OCI-LY7 (cell line): ENCODE measurements around the gene HSPA12B.

DNA sequence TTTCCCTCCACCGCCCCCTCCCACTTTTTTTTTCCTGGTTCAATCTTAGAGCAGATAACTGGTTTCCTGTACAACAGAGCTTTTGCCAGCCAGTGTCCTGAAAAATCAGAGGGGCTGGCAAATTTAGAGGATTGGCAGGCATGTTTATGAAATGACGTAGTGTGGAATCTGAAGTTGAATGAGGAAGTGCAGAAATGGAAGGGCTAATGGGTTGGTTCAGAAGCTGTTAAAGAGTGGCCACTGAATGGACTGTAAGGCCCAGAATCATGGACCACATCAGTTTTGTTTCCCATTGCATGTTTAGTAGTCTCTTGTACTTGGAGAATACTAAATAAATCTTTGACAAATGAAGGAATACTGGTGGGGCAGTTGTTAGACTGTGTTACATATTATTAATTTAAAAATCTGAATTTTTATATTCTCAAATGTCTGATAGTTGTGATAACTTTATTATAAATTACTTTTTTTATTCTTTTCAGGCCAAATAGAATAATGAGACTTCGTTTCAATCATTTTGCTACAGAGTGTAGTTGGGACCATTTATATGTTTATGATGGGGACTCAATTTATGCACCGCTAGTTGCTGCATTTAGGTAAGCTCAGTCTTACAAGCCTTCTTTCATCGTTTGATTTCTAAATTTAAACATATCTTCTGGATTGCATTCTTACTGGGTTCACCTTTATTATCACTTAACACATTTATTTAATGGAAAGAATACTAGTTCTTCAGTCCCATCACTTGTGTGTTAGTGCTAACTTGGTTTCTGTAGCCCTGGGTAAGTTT is 69.1 kb downstream of the ATRN start:
- PRO-cap = no peak
- RAMPAGE, long total RNA = no peak

GRCh38 chr20:3649710-3650165 is 13.5 kb downstream of the GFRA4 start:
- PRO-cap = no peak
- RAMPAGE, long total RNA = no peak

- PRO-cap = no peak
- RAMPAGE, long total RNA = no peak
These were observed 2.7 kb downstream of the ADAM33 start for GRCh38 chr20:3679120-3679407.

DNA sequence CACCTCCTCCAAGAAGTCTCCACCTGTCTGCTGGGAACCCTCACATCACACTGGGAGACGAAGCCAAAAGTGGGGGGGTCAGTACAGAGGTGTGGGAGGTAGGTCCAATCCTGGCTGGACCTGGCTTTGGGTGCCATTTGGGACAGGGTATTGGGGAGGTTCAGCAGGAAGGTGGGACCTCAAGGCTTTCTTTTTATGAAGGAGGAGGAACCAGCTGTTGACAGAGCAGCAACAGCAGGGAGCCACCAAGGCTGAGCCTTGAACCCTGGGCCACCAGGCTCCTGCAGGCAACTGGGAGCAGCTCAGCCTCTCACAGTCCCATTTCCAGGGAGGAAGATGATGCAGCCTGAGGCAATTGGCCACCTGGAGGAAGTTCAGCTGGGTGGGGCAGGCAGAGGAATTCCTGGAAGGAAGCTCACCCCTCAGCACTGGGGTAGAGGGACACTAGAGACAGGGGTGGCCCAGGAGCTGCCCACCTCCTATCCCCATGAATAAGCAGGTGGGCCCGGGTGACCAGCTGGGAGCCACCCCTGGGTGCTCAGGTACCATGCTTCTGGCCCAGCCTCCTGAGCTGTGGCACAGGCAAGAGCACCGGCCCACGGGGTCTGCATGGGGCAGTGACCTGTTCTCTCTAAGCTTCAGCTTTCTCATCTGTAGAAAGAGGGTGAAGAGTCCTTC is 3.7 kb upstream of the HSPA12B start:
- PRO-cap = no peak
- RAMPAGE, long total RNA = no peak

- PRO-cap = no peak
- RAMPAGE, long total RNA = no peak
These were observed at the start of gene HSPA12B for GRCh38 chr20:3732283-3733097. Gene HSPA12B (plus strand): TSS chr20:3732685.

DNA sequence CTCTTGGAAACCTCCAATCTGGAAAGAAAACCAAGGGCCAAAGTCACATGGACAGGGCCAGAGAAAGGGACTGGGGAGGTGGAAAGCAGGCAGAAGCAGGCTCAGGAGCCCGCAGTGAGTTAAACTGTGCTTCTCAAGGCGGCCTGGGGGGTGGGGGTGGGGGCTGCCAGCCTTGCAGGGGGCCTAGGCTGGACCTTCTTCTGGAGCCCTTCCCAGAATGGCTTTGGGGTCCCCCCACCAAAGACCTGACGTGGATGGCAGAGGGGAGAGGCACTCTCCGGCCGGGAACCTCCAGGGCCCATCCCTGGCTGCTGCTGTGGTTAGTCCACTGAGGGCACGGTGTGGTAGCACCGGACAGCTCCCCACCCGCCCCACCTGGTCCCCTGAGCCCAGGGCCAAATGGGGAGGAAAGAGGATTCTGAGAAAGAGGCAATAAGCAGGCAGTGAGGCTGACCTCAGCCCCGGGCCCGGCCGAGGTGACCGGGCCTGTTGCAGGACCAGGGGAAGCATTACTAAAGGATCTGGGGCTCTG is 2.4 kb downstream of the CENPB start:
- PRO-cap = no peak
- RAMPAGE, long total RNA = no peak

DNA sequence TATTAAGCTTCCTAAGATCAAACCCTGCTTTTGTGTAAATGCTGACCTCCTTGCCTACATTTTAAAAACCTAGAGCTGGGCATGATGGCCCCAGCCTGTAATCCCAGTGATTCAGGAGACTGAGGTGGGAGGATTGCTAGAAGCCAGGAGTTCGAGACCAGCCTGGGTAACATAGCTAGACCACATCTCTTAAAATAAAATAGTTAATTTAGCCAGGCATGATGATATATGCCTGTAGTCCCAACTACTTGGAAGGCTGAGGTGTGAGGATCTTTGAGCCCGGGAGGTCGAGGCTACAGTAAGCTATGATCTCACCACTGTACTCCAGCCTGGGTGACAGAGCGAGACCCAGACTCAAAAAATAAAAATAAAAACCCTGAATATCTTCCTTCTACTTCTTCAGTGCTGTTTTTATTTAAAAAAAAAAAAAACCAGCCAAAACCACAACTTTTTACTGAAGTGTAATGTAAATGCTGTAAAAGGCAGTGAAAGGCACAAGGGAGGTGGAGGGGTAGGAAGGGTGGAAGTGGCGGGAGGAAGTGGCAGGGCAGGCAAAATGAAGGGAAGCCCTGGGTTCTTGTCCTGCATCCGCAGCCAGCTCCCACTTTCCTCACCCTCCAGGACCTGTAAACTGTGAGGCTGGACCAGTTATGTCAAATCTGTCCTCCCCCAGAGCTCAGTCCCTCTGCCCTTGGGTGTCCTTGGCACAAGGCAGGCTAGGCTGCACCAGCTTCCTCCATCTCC is 14.0 kb upstream of the PANK2 start:
- PRO-cap = no peak
- RAMPAGE, long total RNA = no peak

DNA sequence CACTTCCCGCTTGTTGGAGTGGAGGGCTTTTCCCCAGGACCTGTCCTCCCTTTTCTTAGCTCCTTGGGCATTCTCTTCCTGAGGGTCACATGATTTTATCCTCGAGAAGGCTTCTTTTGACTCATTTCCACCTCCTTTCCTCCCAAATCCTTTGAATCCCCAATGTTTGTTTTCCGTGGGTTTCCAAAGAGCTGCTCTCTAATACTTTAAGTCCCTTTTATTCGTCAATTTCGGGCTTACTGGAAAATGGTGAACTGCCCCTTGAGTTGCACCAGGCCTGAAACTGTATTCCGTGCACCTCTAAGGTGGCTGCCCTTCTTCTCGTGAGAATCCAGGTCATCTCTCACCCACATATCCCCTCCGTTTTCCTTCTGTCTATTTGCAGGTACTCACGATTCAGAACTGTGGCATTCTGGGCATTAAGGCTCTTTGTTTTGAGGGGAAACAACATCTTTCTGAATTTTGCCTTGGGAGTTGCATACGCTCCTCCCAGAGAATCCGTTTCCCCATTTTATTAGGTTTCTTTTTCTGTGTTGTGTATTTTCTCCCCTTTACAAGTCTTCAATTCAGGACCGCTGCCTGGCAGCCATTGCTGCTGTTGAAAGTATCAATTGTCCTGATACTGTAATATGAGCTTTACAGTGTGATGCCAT is 877 bp downstream of the PANK2 start:
- PRO-cap = no peak
- RAMPAGE, long total RNA = no peak

DNA sequence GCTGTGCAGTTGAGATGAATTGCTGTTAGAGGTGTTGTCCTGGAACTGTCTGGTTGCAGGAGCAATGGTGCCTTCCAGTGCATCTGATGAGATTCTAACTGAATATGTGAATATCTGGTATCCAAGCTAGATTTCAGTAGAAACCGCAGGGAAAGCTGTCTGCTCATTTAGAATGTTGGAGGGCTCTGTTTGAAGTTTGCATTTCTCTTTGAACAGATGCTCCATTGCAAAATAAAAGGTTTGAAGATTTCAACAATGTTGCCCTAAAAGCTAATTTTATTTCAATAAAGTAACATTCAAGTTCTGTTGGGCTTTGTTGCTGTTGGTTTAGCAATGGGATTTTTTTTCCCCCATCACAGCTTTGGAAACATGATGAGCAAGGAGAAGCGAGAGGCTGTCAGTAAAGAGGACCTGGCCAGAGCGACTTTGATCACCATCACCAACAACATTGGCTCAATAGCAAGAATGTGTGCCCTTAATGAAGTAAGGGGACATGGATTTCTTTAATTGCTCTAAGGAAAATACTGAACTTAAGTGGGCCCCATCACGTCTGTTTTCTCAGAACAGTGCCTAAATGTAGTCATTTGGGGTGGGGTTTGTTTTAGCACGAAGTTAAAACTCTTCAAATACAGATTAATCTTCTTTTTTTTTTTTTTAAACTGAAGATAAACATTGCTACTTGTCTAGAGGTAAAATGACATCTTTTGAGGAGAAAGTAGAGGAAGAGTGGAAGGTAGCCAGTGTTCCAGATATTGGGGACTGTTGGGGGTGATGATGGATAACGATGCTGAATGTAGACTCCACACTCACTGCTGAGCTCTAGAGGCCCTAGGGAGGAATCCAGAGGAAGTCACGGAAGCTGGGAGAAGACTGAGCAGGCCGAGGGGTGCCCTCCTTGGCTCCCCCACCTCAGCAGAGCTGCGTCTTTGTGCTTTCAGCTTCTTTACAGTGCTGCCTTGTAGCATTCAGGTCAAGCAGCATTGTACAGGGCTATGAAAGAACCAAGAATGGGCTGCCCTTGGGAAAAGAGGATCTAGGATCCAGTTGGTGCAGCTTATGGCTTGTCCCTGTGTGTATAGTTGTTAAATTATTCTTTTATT is 27.7 kb downstream of the PANK2 start:
- PRO-cap = no peak
- RAMPAGE, long total RNA = no peak

DNA sequence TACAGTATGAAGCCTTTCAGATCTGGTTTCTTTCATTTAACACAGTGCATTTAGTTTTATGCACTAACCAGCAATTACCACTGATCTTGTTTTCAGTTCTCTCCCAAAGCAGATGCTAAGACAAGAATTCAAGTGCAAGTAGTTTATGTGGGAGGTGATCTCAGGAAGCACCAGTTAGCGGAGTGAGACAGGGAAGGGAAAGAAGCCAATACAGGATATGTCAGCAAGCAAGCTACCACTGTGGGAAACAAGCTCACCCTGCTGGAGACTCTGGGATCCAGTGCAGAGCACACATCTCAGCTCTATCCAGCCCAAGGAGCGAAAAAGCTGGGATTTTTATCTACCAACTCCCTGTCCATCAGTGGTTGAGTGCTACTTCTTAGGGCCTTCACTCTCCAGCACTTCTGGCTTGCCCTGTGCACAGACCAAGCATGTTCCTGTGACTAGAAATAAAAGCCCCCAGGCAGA is 10.7 kb upstream of the RNF24 start:
- PRO-cap = no peak
- RAMPAGE, long total RNA = no peak

- PRO-cap = no peak
- RAMPAGE, long total RNA = no peak
These were observed 36.6 kb upstream of the RNF24 start for GRCh38 chr20:4051879-4052420.

- PRO-cap = no peak
- RAMPAGE, long total RNA = no peak
These were observed 4.6 kb downstream of the SMOX start for GRCh38 chr20:4153236-4153651.

GRCh38 chr20:4613493-4614354 is 72.5 kb upstream of the PRNP start:
- PRO-cap = no peak
- RAMPAGE, long total RNA = no peak

DNA sequence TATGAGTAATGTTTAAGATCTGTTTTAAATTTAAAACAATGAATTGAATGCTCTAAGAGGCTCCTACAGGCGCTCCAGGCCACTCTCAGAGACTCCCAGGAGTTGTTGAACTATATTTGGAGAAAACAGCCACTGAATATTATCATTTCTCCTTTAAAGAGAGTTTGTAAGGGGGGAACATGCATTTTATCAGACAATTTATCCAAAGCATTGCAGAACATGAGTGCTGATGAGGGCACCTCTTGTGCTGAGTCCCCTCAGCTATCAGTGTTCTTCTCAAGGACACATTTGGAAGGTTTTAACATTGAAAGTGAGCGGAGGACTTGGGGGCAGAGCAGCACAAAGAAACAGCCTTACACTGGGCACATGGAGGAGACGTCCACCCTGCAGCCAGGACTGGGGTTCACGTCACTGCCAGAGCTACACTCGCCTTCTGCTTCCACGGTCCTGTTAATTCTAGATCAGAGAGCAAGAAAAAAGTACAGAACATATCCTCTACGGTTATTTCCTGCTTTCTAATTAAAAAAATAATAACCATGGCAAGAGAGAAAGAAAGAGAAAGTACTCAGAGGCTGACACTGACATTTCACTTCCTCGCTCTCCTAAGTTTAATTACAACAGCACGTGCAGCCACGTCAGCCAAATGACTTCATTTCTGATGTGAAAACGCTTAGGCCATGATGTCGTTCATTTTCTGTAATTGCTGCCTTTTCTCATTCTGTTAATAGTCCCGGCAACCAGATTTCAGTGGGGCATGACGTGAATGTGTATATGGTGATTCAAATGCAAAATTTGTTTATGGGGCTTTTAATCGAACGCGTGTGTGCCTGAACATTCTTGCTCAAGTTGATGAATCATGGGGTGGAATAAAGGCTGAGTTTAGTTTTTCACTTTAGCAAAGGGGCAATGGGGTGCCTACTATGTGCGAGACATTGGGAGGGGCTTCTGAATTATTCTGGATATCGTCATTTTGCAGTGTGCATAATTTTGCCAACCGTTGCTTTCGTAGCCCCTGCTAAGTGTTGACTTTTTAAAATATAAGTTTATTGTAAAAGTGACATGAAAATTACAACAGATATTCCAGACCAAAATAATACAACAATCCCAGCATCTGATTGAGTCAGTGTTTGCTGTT is 5.2 kb downstream of the PRND start:
- PRO-cap = no peak
- RAMPAGE, long total RNA = no peak

DNA sequence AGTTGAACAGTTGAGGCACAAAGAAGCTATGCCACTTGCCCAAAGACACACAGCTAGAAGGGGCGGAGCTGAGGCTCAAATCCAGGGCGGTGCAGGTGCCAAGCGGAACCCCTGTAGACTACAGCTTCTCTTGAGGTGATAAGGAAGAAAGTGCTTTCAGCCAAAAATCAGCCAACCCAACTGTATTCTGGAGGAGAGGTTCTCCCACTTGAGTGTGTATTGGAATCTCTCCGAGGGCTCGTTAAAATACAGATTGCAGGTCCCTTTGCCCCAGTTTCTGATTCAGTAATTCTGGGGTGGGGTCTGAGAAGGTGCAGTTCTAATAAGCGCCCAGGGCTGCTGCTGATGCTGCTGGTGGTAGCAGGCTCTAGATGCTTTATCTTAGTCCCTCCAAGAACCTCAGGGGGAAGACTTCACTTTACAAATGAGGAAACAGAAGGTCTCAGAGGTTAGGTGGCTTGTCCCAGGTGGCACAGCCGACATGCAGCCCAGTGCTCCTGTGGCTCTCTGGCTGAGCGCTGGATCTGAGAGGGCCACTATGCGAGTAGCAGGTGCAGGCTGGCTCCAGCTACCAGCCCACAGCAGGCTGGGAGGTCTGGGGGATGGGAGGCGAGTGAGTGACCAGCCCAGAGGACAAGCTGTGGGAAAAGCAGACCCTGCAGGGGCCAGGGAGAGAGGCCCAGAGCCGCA is 10.9 kb downstream of the RASSF2 start:
- PRO-cap = no peak
- RAMPAGE, long total RNA = no peak

- PRO-cap = no peak
- RAMPAGE, long total RNA = no peak
These were observed 88.8 kb downstream of the SLC23A2 start for GRCh38 chr20:4912505-4912824.

GRCh38 chr20:5090033-5090529 is 22.8 kb downstream of the TMEM230 start:
- PRO-cap = unidirectional peak, plus-strand start at chr20:5090405; unidirectional peak, plus-strand start at chr20:5090453
- RAMPAGE, long total RNA = no peak

DNA sequence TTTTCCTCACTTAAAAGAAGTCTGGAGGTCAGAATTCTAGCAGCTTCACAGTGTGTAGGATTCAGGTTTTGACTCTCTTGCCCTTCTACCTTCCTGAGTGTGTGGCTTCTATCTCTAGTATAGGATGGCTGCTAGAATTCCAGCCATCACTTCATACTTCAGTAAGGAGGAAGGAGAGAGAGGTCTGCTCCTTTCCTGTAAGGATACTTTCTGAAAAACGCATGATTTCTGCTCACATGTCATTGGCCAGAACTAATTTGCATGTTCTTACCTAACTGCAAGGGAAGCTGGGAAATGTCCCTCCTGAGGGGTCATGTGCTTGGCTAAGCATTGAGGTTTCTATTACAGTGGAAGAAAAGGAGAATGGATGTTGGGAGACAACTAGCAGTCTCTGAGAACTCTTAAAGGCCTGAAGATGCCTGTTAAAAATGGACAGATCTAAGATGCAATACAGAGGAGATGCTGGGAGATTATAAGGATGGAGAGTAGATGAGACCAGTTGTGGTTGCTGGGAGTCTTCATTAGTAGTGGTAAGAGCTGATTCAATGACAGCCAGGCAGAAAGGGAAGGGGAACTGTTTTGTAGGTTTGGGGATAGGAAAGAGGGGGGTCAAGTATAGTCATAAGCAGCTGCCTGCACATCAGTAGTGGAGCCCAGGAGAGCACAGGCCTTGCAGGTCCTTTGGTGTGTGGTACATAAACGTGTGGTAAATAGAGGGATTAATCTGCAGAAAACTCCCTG is 20.2 kb downstream of the CDS2 start:
- PRO-cap = no peak
- RAMPAGE, long total RNA = no peak

GRCh38 chr20:5202485-5202892 is 75.7 kb downstream of the CDS2 start:
- PRO-cap = no peak
- RAMPAGE, long total RNA = no peak

- PRO-cap = no peak
- RAMPAGE, long total RNA = no peak
These were observed 51.5 kb downstream of the PROKR2 start for GRCh38 chr20:5265388-5265587.